LUHMES (cell line): ENCODE data around the gene TMEM235.

GRCh38 chr17:77405571-77405887 lies 124.2 kb downstream of the SEPTIN9 start:
- PRO-cap = no peak

DNA sequence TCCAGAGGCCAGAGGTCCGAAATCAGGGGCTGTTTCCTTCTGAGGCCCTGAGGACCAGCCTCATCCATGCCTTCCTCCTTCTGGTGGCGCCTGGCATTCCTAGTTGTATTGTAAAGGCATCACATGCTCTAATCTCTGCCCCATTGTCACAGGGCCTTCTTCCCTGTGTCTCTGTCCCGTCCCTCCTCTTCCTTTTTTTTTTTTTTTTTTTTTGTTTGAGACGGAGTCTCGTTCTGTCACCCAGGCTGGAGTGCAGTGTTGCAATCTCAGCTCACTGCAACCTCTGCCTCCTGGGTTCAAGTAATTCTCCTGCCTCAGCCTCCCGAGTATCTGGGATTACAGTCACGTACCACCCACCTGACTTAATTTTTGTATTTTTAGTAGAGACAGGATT lies 212.3 kb downstream of the SEPTIN9 start:
- PRO-cap = no peak

DNA sequence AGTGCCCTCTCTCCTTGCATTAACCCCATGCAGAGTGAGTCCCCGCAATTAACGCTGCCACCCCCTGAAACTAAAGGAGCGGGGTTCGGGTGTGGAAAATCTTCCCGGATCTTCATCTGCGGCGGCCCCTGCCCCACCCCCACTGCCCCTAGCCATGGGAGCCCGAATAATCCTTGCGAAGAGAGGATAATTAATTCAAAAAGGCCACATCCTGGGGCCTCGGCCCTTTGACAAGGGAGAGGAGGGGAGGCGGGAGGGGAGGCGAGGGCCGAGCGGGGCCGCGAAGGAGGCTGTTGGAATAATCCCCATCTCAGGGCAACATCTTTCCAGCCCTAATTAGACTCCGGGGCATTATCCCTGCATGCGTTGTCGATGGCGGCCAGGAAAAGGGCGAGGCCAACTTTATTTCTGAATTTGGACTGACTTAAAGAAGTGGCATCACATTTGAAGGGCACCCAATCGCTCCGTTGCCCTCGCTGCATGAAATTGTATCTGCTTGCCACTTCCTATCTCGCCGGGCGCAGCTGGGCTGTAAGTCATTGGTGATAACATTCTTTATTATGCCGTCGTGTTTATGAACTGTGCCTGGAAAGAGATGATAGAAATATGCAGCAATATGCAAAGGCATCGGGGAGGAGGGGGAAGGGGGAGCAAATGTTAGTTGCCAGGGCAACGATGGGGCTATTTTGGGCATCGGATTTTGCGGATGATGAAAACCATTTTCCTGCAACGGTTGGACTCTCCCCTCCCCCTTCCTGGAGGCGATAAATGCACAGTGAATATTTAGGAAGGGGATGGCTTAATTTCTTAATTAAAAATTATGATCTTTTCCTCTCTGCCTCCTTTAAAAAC lies 290.1 kb downstream of the SEPTIN9 start:
- PRO-cap = no peak

- PRO-cap = no peak
These were observed 291.5 kb upstream of the TNRC6C start for GRCh38 chr17:77666793-77667629.

DNA sequence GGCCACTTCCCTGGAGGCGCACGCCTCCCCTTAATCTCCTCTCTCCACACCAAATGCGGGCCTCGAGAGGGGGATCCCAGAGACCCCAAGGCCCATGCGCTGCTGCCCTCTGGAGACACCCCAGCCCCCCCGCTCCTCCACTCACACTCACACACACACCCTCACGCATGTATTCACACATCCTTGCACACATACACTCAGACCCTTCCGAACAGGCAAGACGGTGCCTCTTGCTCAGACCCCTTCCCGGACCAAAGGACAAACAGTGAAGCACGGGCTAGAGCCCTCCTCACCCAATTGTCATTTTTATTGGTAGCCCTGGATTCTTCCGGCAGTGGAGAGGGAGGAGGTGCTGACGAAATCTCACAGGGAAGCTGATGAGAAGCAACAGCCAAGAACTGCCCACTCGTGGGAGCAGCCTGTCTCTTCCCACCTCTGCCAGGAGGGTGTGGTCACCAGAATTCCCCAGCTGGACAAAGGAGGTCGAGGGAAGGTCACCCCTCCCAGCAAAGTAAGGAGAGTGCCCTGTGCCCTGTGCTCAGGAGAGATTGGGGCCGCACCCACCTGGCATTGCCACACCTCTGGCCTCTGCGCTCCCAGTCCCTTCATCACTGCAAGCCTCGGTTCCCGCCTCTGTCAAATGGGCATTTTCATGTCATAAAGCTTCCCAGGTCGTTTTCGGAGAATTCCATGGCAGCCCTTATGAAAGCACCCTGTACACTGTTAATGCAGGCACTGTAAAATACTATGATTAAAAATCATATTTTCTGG lies 135.9 kb upstream of the TNRC6C start:
- PRO-cap = no peak

DNA sequence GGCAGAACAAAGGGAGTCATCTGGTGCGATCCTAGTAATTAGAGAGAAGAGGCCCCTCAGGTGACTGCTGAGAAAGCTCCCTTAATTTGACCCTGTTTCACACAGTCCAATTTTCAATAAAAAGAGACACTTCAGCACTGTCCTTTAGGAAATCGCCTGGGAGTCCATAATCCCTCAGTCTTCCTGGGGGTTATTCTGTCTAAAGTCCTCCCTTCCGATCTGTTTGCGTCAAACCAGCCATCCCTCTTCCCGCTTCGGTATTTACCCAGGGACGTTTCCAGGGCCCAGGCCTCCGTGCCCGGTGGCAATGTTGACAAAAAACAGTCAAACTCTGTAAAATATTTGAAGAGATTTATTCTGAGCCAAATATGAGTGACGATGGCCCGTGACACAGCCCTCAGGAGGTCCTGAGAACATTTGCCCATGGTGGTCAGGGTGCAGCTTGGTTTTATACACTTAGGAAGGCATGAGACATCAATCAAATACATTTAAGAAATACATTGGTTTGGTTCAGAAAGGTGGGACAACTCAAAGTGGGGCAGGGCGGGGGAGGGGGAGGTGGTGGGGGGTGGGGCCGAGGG lies 23.2 kb upstream of the TNRC6C start:
- PRO-cap = no peak

- PRO-cap = no peak
These were observed 16.2 kb upstream of the TNRC6C start for GRCh38 chr17:77942203-77942752.

GRCh38 chr17:78131230-78131465 lies 577 bp downstream of the TMC8 start:
- PRO-cap = no peak

GRCh38 chr17:78186328-78186638 lies 569 bp downstream of the TK1 start:
- PRO-cap = no peak

DNA sequence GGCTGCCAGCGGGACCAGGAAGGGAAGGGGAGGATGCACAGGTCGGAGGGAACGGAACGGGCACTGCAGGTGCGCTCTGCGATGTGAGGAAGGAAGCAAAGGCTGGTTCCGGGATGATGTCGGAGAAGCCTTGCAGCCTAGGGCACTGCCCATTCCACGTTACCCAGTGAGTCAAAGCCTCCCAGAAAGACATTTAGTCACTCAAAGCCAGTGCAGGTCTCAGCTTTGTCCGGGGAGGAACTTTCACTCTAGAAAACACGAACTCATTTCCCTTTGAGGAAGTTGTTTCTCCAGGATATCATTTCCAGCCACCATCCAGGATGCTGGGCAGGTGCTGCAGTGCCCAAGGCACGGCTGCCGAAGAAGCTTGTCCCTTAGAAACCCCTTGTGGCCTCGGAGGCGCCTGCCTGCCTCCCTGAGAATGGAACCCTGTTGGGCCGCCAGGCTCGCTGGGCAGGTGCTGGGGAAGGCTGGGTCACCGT lies 4.5 kb upstream of the TMEM235 start:
- PRO-cap = no peak

GRCh38 chr17:78231570-78232649 lies at the start of gene TMEM235:
Gene TMEM235 (plus strand): TSS chr17:78231631.
- PRO-cap = no peak

DNA sequence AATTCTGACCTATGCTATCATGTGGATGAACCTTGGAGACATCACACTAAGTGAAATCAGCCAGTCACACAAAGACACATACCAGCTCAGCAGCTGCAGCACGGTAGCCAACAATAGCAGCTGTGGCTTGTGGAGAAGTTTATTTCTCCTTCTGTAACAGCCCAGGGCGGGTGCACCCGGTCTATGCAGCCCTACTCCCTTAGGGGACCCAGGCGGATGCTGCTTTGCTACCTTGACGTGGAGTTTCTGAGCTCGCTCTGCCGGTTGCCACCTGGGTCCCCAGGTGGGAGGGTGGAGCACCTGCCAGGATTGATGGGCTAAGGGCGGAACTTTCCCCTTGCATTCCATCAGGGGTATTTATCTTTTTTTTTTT lies 45.1 kb downstream of the TMEM235 start:
- PRO-cap = no peak

GRCh38 chr17:78357792-78358528 lies 1.9 kb downstream of the SOCS3 start:
- PRO-cap = no peak

DNA sequence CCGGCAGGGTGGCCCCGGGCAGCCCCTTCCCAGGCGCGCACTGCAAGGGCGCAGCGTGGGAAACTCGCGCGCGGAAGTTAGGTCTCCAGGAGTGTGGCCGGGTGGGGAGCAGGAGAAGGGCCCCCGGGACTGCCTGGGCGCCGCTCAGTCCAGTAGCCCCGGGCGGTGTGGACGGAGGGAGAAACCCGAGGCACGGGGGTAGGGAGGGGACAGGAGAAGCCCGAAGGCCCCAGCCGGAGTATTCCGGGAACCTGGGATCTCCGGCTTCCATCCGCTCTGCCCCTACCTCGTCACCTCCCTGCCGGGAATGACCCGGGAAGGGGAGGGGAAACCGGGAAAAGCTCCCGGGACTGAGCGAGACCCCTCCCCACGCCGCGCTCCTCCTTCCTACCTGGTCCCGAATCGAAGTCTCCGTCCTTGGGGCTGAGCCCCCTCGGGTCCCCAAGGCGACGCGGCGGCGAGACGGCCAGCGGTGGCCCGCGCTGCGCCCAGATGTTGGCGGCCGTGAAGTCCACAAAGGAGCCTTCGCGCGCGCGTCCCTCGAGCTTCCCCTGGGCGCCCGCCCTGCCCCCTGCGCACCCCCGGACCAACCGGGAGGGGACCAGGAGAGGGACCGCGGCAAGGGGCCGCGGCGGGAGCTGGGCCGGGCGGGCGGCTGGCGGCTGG lies 385 bp downstream of the SOCS3 start:
- PRO-cap = no peak

DNA sequence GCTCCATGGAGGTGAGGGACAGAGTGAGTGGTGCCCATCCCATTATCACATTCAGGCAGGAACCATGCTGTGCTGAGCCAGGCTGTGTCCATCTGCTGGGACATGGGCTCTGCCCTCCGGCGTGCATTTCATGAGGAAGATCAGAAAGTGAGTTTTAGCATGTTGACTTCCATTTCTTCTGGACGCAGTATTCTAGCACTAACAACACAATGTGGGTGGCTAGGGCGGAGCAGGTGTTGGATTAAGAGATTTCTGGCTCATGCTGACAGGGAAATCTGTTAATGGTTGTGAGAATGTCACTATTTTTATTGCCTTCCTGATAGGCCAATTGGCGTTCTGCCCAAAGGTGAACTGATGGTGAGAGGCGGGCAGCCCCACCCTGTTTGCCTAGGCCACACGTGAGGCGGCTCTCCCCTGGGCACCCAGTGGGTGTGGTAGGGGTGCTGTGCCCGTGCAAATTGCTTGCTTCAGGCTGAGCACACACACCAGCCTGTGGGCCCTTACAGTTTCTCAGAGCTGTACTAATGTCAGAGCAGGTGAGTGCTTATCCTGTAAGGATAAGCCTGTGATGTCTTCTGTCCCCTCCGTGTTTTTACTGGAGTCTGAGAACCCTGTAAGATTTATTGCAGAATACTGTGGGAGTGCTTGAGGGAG lies 30.8 kb downstream of the PGS1 start:
- PRO-cap = no peak

- PRO-cap = no peak
These were observed 44.2 kb downstream of the PGS1 start for GRCh38 chr17:78422628-78423158.

DNA sequence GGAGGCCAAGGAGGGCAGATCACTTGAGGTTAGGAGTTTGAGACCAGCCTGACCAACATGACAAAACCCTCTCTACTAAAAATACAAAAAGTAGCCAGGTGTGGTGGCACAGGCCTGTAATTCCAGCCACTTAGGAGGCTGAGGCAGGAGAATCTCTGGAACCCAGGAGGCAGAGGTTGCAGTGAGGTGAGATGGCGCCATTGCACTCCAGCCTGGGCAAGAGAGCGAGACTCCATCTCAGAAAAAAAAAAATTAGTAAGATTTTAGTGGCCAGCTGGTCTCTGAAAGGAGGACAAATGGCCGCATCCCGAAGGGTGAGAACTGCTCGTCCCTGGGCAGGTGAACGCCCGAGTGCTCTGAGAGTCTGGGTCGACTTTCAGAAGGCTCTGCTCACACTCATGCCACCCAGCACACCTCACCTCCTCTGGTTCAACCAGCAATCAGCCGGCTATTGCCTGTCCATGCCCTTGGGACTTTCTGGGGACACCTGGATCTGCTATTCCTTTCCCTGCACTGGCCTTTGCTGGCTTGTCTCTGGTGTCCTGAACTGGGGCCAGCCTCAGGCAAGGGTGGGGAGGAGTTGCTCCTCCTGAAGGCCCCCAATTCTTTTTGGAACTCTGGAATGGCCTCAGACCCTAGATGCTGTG lies 63.5 kb downstream of the PGS1 start:
- PRO-cap = no peak

- PRO-cap = no peak
These were observed 36.5 kb upstream of the DNAH17 start for GRCh38 chr17:78613737-78614025.

DNA sequence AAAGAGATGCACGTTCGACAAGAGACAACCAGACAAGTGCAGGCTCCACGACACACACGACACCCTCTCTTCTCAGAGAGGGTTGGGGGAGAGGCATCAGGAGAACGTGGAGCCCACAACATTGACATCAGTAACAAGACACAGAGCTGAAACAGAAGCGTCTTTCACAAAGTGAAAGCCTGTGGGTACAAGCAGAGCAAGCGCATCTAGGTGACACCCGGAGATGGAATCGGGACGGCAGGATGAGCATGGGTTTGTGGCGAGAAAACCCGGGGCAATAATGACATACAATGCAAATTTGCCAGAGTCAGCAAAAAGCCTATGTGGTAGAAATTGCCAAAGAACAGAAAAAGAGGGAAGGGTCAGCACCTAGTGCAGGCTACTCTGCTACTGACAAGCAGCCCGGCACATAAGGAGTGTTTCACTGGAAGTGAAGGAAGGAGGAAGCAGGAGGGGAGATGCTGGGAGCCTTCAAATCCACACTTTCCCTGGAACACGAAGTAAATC lies 89.5 kb downstream of the CYTH1 start:
- PRO-cap = no peak

- PRO-cap = bidirectional peak, plus-strand start at chr17:78717011, minus-strand start at chr17:78717026; bidirectional peak, plus-strand start at chr17:78717613, minus-strand start at chr17:78717586
These were observed 65.1 kb downstream of the CYTH1 start for GRCh38 chr17:78716616-78717730.